Prostate gland (tissue), 2 donors: ENCODE measurements around a stretch of chr3.

DNA sequence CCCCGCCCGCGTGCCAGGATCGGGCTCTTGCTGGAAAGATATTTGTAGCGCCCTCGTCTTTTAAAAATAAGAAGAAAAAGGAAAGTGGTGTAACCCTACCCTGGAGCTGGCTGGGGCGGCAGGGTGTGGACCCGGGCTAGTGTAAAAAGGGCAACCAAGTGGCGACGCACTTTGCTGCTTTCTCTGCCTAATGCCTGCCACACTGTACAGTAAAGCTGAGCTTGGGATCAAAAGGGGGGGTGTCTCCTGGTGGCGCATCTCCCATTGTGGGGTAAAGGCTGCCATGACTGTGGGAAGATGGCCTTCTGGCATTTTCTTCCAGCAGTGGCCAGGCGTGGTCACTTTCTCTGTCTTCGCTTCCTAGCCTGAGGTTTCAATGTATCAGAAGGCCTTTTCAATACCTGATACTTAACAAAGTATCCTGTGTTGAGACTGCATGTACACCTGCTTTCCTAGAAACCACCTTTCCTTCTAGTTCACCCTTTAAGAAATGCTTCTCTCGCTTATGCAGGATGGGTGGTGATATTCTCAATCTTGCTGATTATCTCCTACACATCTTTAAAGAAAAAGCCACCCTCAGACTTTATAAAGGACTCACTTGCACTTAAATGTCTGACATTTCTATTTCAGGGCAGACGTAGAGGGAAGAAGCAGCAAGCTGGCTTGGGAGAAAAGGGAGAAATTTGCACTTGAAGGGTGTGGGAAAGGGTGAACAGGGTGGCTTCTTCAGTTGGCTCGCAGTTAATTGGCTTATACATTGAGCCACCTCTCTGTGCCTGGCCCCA lies 969 bp downstream of the ARL6IP5 start:
- PRO-cap = unidirectional peak, plus-strand start at position 634 of the sequence; bidirectional peak, plus-strand start outside the sequence, minus-strand start at position 685 of the sequence
- RAMPAGE, long total RNA, 2 experiments = no peak in any of the 2 experiments

GRCh38 chr3:69087437-69087804 lies 2.7 kb downstream of the ARL6IP5 start:
- PRO-cap = no peak
- RAMPAGE, long total RNA, 2 experiments = no peak in any of the 2 experiments

DNA sequence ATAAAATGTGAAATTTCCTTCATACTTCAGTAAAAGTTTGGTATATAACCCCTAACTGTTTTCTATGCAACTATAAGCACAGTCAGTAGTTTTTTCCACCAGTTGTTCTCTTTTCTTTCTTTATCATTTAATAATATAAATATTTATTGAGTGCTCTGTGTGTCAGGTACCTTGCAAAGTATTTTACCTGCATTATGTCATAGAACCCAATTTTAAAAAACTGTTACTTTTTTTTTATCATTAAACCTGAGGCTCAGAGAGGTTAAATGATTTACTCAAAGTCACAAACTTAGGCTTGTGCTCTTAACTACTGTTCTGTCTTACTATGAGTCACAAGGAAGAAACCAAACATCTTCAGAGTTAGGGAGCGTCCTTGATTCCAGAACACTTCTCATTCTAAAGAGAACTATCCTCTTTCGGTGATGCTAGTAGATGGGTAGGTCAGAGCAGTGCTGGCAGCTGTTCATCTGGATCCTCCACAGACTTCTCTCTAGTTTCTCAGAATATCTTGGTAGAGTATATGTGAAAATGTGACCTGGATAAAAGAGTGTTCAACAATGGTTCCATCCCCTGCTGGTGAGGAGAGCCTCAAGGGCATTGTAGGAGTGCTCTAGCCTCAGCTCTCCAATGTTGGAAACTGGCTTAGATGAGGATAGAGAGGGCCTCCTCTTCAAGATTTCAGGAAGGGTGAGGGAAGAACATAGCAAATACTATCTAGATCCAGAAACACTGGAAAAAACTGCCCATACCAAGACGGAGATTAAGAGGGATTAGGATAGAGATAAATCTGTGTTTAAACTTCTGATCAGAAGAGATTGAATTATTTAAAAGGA lies 3.3 kb downstream of the ARL6IP5 start:
- PRO-cap = no peak
- RAMPAGE, long total RNA, 2 experiments = no peak in any of the 2 experiments

DNA sequence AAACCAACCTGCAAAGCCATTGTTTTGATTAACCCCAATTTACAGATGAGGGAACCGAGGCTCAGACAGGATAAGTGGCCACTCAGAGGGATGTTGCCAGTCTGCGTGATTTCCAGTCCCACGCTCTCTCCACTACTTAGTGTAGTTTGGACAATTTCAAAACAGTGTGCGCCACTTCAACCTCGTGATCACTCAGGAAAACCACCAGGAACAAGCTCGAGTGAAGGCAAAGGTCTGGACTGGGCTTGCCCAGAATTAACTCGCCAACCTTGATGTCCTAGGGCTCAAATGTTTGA lies 124.2 kb upstream of the LMOD3 start:
- PRO-cap = no peak
- RAMPAGE, long total RNA, 2 experiments = no peak in any of the 2 experiments

- PRO-cap = no peak
- RAMPAGE, long total RNA, 2 experiments = no peak in any of the 2 experiments
These were observed 59.0 kb downstream of the FRMD4B start for GRCh38 chr3:69326762-69327427.

DNA sequence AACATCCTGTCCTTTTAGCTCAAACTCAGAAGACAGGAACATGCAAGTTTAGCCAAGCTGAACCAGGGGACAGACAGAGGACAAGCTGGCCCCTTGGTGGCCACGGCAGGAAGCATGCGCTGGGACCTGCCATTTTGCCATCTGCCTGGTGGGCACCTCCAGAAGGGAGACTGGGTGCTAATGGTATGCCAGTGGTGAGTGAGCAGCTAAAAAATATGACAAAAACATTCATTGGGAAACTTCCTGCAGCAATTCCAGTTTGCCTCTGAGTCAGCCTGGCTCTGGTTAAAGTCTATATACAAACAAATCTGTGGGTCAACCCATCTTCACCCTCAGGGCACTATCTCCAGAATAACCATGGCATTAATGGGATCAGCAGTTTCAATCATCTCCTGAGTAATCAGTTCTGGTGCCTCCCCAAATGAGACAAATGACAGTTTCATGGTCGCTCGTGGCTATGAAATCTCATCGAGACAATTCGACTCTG lies 21.6 kb downstream of the FRMD4B start:
- PRO-cap = no peak
- RAMPAGE, long total RNA, 2 experiments = no peak in any of the 2 experiments

DNA sequence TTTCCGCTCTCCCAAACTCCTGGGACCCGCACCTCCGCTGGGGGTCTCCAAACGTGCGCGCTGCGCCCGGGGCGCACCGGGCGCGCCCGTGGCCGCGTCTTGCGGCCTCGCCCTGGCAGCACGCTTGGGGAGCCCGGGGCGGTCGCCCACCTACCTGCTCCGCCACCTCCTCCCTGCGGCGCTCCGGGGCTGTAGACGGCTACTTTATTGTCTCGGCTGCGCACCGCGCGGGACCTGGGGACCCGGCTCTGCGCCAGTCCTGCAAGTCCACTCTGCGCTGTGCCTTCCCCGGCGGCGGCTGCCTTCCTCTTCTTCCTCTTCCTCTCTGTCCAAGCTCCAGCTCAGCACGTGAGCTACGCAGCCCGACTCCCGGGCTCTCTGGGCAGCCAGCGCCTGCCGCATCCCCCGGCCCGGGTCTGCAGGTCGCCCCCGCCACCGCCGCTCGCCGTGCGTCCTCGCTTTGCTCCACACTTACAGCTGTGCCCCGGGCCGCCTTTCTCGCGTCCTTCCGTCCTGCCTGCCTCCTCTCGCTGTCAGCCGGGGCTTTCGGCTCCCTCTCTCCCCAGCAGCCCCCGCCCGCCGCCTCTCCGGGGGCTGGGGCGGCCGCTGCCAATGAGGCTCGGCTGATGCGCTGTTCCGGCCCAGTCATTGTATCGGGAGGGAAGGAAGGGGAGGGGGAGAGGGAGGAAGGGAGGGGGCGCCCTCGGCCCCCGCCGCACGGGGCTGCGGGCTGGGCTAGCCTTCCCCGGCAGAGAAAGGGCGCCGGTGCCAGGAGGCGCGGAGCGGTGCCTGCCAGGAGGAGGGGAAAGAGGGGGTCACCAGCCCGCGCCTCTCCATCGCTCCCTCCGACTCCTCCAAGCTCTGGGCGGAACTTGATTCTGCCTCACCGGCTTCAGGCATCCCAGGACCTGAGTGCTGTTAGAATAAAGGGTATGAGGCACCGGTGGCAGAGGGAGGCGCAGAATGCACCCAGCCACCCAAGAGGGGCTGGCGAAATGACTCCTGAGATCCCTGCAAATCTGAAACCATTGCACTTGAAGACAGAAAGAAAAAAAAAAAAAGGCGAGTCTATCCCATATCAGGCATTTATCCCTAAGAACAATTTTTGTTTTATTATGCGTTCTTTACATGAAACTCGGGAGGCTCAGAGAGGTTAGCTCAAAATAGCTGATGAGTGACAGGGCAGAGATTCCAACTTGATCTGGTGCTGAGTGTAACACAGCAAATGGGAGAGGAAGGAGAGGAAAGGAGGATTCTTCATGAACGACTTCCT lies 156.6 kb upstream of the FRMD4B start:
- PRO-cap = bidirectional peak, plus-strand start at position 356 of the sequence, minus-strand start at position 327 of the sequence; unidirectional peak, minus-strand start at position 532 of the sequence; unidirectional peak, minus-strand start at position 587 of the sequence; unidirectional peak, minus-strand start at position 650 of the sequence
- RAMPAGE, long total RNA, 2 experiments = start-site peak on the minus strand in 2 of 2 experiments, centred at positions 300 to 600 of the sequence, 18 to 114 reads per replicate

DNA sequence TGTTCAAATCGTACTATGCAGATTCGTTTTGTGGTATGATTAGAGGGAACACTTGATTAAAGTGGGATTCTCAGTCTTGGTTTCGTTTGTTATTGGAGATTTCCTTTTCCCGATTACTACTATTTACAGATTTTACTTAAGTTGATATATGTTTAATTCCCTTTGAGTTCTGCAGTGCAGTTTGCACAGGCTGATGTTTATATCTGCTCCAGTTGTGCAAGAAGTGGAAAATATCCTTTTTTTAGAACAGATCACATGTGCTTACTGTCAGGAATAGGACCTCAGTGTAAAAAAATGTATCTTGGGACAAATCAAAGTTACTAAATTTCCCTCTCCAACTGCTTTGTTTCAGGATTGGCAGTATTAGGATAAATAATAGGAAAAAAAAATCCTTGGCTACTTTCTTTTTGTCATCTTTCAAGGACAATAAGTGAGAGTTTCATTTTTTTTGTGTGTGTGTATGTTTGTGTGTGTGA lies 6.8 kb downstream of the MITF start:
- PRO-cap = no peak
- RAMPAGE, long total RNA, 2 experiments = no peak in any of the 2 experiments

DNA sequence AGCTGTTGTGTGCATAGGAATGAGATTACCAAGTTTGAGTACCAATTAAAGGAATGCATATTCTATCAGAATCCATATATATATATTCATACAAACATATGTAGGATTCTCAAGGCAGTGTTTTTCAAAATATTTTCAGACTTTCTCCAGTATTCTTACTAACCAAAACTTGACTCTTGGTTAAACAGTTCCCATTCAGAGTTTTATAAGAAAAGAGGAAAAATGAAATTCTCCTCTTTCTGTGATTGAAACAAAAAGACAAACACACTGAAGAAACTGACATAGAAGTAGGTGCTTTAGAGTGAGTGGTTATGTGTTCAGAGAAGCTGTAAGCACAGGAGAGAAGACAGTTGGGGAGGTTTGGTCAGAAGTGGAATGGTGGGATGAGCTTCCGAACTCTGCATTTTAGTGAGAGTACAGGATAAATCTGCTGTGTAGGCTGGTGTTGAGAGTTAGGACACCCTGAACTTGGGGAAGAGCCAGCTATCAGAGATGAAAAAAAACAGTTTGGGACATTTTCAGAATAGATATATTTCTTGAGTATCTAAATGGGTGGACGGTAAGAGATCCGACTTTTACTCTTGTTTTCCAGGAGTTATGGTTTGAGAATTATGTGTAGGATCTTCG lies 18.0 kb downstream of the MITF start:
- PRO-cap = no peak
- RAMPAGE, long total RNA, 2 experiments = no peak in any of the 2 experiments

DNA sequence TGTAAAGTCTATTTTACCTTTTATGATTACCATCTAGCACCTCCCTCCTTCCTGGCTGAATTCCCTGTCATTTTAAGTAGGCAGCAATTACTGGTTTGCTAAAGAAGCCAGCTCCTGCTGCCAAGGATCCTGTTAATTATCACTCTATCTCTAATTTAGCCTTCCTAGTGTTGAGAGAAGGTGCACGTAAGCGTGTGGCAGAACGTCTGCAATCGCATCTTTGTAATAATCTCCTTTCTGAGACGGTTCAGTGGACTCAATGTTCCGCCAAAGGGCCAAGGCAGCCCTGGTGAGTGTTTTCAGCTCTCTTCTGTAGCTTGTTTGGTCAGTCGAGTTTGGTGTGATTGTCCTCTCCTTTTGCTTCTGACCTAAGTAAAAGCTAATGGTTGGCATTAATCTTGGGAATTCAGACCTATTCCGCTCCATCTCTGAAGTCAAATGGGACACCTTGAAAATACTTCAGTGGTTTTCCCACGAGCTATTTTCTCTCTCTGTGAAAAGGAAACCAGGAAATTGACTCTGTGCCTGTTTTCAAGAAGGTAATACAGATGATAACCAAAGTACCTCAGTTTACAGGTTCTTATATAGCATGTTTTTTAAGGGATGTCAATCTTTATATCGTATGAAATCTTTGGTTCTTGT lies 24.3 kb downstream of the MITF start:
- PRO-cap = no peak
- RAMPAGE, long total RNA, 2 experiments = start-site peak on the plus strand in 1 of 2 experiments, centred at position 188 of the sequence, 16 reads per replicate

GRCh38 chr3:69784957-69785405 lies 45.7 kb downstream of the MITF start:
- PRO-cap = no peak
- RAMPAGE, long total RNA, 2 experiments = no peak in any of the 2 experiments

- PRO-cap = no peak
- RAMPAGE, long total RNA, 2 experiments = no peak in any of the 2 experiments
These were observed 190.7 kb downstream of the MITF start for GRCh38 chr3:69929873-69930512.

GRCh38 chr3:69936442-69936954 lies 197.2 kb downstream of the MITF start:
- PRO-cap = no peak
- RAMPAGE, long total RNA, 2 experiments = no peak in any of the 2 experiments

GRCh38 chr3:69999167-69999831 lies 260.0 kb downstream of the MITF start:
- PRO-cap = unidirectional peak, plus-strand start at chr3:69999605; unidirectional peak, plus-strand start at chr3:69999733
- RAMPAGE, long total RNA, 2 experiments = no peak in any of the 2 experiments

DNA sequence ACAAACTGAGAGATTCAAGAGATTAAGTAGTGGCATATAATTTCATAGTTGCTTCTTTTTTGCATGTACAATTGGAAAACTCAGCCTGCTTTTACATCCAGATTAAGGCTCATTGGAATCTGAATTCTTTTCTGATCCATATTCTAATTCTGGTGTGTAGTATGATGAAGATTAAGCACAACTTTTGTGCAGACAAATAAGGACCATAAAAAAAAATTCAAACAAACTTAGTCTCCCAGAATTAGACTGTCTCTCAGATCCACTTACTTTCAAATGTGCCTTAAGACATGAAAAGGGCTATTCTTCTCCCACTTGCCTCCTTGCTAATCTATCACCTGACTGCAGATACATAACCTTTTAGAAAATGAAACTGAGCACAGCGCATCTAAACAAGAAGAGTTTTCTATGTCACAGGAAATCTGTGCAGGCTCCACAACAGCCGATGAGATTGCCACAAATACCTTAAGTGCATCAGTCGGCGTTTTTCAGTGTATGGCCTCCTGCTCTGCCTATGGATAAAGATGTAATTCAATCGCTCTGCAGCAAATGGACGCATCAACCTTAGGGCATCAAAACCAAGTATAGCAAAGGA lies 544.3 kb downstream of the FOXP1 start:
- PRO-cap = no peak
- RAMPAGE, long total RNA, 2 experiments = no peak in any of the 2 experiments

DNA sequence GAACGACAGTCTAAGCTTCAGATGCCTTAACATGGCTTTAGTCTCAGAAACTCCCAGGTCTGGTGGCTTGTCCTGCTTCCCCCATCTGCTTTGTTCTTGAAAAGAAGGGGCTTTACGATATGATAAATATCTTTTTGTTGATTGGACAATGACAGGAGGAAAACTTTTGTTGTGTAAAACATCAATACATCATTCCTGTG lies 535.9 kb downstream of the FOXP1 start:
- PRO-cap = no peak
- RAMPAGE, long total RNA, 2 experiments = no peak in any of the 2 experiments

GRCh38 chr3:71063318-71063859 lies 520.1 kb downstream of the FOXP1 start:
- PRO-cap = no peak
- RAMPAGE, long total RNA, 2 experiments = no peak in any of the 2 experiments

DNA sequence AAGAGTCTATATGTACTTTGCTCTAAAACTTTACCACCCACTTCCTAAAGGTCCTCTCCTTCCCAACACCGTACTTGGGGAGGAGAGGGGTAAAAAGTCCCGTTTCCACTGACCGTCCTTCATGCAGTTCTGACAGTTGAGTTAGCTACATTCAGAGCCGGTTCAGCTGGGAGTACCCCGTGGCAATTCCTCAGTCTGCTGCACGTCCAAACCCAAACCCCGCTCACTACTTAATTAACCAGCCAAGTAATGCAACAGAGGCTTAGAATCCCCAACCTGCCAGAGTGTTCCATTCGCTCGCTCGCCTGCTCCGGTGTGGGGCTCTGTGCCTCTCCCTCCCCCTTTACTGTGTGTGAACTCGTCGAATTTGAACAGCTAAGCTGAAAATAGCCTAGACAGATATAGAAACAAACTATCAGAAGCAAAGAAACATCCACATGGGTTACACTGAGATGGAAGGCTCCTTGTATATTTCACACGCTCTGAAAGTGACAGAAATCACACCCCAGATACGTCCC lies 519.6 kb downstream of the FOXP1 start:
- PRO-cap = bidirectional peak, plus-strand start at position 193 of the sequence, minus-strand start at position 123 of the sequence
- RAMPAGE, long total RNA, 2 experiments = no peak in any of the 2 experiments

- PRO-cap = bidirectional peak, plus-strand start at chr3:71066496, minus-strand start at chr3:71066375; unidirectional peak, minus-strand start at chr3:71066534
- RAMPAGE, long total RNA, 2 experiments = no peak in any of the 2 experiments
These were observed 517.3 kb downstream of the FOXP1 start for GRCh38 chr3:71066139-71066645.

- PRO-cap = no peak
- RAMPAGE, long total RNA, 2 experiments = no peak in any of the 2 experiments
These were observed 496.2 kb downstream of the FOXP1 start for GRCh38 chr3:71087027-71088091.